Neural progenitor cell (in vitro differentiated cells): ENCODE measurements around a stretch of chr1.

DNA sequence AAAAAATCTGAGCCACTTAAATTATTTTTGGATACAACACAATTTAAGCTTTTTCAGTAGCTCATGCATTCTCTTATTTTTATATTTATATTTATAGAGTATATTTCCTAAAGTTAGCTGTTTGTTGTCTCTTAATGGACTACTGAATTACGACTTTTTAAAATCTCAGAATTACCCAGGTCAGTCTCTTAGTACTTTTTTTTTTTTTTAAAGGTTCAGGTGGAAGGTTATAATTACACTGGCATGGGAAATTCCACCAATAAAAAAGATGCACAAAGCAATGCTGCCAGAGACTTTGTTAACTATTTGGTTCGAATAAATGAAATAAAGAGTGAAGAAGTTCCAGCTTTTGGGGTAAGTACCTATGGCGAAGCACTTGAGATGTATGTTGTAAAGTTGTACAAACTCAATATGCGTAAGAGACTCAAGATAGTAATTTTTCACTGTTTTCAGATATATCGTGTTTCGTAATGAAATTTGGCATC lies 4.0 kb downstream of the DHX9 start:
- RAMPAGE, long total RNA: no peak

DNA sequence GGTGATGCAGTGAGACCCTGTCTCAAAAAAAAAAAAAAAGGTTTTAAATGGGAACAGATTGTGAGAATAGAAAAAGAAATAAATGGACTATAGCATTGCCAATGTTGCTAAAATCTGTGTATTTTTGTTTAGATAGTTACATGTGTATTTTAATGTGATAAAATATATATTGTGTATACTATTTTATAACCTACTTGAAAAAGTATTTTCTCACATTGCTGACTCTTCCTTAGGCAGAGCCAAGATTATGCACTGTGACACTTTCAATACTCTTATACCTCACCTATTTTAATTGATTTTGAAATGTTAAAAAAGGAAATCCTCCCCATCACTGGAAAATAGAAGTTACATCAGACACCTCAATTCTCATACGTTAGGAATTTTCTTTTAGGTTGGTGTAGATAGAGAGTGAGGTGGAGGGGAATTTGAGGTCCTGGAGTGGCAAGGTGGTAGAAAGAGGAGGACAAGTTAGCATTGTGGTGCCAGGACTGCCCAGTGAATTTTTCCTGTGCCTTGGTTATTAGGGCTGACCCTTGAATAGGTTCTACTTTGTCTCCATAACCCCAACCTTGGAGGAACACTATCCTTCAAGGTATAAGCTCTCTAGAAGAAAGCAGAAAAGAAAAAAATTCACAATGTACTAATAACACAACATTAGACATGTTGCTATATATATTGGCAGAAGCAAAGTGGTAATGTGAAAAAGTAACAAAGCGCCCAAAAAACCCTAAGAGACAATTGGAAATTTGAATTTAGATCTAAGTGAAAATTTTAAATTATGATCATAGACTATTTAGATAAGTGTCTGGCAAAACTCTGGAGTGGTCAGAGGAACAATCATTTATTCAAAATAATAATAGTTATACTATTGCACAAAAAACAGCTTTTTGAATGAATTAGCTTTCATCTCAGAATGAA lies 11.7 kb downstream of the DHX9 start:
- RAMPAGE, long total RNA: no peak

GRCh38 chr1:182881146-182881732 lies 42.1 kb downstream of the DHX9 start:
- RAMPAGE, long total RNA: no peak

- RAMPAGE, long total RNA: no peak
Measured at GRCh38 chr1:183070574-183071901, 47.8 kb downstream of the LAMC1 start.

DNA sequence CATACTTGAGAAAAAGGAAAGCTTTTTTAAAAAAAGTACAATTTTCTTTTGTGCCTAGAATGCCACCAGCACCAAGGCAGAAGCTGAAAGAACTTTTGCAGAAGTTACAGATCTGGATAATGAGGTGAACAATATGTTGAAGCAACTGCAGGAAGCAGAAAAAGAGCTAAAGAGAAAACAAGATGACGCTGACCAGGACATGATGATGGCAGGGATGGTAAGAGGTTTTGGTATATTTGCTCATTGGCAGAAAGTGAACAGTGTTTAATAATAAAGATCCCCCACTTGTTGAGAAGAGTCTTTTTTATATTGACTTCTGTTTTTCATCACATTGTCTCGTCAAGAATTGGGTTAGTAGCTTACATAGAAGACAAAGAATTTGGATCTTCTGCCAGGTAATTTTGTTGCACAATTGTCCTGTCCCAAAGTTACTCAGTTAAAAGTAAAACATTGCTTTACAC lies 48.4 kb upstream of the LAMC2 start:
- RAMPAGE, long total RNA: no peak

DNA sequence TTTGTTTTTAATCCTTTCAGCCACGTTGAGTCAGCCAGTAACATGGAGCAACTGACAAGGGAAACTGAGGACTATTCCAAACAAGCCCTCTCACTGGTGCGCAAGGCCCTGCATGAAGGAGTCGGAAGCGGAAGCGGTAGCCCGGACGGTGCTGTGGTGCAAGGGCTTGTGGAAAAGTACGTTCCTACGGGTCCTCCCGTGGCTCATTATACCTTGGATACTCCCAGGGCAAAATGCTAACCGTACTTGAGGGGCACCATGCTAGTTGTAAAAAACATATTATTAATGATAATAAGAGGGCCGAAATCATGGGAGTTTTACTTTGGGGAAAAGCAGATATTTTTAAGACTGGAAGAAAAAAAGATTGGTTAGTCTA lies 49.5 kb downstream of the LAMC2 start:
- RAMPAGE, long total RNA: no peak

DNA sequence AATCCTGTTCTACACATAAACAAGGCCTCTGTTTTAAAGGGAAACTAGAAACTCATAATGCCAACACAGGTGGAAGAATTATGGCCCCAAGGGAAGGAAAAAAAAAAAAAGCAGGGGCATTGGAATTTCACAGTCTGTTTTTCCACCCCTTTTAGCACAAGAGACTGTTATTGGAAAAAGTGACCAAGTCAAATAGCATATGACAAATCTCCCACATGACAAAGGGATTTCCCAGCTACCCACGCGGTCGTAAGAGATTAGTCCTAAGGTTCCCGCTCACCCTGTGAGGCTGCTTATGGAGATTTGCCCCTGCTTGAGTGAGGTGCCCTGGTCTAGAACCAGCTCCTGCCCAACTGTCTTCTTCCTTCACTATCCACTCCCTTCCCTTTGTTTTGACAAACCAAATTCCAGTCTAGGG lies 107.4 kb downstream of the NMNAT2 start:
- RAMPAGE, long total RNA: no peak

DNA sequence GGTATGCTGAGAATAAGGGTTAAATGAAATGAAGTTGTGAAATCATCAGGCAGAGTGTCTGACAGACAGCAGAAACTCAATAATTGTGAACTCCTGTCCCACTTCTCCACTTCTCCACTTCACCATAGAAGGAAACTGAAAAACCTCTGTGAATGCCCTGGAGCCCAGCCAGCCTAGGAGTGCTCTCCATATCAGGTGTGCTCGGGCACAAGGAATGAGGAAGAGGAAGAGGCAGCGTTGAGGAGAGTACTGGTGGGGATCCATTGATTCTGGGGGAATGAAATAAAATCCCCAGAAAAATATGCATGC lies 47.8 kb downstream of the NMNAT2 start:
- RAMPAGE, long total RNA: no peak

DNA sequence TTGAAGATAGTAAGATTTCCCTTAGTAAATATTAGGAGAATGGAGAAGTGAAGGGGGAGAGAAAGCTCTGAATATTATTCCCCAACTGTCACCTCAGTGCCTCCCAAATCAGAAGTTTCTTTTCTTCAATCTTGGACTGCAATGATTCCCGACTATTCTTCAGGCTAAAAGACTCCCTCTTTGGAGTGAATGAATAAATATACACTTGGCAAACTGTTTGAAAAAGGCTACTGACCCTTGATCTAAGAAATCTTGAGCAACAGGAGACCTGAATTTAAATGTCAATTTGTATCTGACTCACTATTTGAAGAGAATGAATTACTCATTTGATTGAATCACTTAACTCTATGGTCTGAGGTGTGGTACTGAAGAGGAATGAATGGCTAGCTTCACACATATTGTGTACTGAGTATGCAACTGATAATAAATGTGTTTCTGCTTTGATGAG lies 4.7 kb upstream of the SMG7 start:
- RAMPAGE, long total RNA: no peak

DNA sequence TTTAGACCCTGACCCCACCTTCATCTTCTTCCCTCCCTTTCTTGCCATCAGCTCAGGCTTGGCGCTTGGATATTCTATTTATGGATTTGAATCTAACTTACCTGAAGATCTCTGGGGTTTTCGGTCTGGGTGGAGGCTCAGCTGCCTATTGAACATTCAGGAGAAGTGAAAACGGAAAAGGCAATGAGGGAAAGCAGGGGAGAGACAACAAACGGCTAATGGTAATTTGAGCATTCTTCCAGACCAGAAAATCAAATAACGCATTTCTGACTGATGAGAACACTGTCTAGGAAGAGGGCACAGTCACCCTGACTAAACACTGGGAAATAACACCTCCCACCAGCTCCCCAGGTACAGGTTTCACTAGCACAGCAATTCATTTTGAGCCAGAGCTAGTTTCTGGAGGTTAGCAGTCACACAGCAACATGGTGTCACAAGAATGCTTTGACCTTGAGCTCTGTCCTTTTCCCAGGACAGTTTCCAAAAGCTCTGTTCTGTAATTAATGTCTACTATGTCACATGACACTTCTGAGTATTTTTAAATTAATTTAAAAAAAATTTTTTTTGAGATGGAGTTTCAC lies 21.1 kb downstream of the NCF2 start:
- RAMPAGE, long total RNA: no peak

GRCh38 chr1:183636232-183636664 lies 665 bp upstream of the ARPC5 start:
- RAMPAGE, long total RNA: no peak

DNA sequence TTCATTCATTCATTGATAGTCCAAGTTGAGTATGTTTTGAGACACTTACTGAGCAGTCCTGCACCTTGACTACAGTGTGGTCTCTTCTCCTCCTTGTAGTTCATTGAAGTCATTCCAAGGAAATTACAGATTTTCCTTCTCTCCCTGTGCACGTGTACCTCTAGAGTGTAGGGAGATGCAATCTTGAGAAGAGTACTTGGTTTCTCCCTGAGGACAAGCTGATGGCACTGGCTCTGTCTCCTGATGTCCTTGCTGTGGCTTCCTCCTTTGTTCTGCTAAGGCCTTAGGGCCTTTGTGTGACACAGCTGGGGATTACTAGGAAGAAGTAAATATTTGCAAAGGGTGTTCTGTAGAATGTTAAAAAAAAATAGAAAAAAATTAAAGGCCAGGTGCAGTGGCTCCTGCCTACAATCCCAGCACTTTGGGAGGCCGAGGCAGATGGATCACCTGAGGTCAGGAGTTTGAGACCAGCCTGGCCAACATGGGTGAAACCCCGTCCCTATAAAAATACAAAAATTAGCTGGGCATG lies 66.2 kb upstream of the APOBEC4 start:
- RAMPAGE, long total RNA: no peak

DNA sequence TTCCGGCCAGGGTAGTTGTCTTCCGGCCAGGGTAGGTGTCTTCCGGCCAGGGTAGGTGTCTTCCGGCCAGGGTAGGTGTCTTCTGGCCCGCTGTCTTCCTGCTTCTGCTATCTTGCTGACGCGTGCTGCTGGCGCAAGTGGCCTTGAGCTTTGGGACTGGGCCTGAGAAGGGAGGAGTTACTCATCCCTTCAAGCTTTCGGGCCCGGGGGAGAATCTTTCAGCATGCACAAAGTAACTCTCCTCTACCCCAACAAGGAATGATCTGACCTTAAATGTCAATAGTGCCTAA lies 65.5 kb downstream of the RGL1 start:
- RAMPAGE, long total RNA: no peak

DNA sequence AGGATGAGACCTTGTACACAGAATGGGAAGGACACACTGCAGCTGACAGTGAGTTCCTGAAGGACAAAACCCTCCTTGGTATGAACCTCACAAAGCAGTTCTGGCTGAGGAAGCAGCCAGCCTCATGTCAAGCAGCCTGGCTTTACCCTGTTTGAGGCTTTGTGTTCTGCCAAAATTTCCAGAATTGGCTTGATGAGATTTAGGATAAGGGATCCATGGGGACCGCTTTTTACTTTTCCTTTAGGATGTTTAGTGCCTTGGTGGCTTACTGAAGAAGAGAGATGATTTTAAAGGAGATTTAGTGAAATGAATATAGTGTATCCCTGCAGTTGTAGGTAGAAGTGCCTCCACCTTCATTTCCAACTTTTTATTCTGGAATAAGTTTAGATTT lies 93.8 kb downstream of the RGL1 start:
- RAMPAGE, long total RNA: no peak

GRCh38 chr1:183904667-183905138 lies 99.8 kb downstream of the RGL1 start:
- RAMPAGE, long total RNA: no peak

- RAMPAGE, long total RNA: no peak
Measured at GRCh38 chr1:183926077-183926988, 111.2 kb downstream of the COLGALT2 start.

DNA sequence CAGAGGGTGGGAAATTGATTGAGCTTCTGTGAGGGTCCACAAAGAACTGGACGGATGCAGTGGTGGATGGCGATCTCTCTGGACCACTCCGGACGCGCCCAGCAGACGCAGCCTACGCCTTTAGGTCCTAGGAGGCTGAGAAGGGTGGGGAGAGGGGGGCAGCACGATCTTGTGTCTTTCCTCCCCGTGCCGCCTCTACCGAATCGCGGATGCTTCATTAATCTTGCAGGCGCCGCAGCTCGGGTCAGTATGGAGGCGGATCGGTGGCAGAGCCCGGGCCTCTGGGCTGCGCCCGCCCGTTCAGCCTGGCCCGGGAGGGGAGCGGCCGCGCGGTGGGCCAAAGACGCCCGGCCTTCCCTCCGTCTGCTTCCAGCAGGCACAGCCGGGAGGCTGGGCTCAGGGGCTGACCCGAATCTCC lies 627 bp upstream of the C1orf21 start:
- RAMPAGE, long total RNA: no peak

DNA sequence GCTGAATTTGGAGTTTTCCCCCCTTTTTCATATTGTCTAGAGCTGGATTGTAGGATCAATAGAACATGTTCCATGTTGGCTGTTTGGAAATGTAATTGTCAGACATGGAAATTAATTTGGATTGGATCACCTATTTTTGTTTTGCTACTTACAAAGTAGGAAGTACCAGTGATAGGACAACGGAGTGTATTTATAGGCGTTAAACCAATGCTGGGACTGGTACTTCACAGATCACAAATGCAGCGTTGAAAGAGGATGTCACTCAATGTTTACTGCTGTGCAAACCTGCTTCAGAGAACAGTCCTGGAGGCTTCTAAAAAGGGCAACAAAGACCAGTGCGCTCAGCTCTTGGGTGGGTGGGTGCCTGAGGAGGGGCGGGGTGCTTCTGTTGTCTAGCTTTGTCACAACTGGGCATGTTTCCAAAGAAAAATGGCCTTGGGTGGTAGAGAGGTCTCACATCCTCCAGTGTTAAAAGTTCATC lies 2.1 kb downstream of the C1orf21 start:
- RAMPAGE, long total RNA: no peak

DNA sequence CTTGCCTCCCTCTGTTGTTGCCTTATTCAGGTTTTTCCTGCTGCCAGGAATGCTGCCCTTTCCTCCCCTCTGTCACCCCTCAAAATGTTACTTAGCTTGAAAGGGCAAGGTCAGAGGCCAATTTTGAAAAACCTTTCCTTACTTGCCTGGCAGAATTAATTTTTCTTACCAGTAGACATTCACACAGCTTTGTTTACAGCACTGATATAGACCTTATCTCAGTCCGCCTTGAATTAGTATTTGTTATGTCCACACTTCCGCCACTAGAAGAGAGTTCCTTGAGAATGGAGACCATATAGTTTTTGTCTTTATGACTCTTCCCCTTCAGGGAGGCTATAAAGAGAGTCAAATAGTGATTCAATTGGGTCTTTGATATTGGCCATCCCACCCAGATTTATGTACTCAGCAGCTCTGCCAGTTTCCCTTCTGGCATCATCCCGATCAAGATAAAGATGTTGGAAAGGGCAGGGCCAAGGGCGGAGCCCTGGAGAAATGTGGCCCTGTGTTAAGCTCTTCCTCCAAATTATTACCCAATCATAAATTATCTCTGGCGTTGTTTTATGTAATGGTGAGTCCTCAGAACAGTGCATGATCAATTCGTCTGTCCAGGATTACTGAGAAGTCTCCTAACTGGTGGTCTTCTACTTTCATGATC lies 38.9 kb downstream of the C1orf21 start:
- RAMPAGE, long total RNA: no peak

GRCh38 chr1:184635194-184636032 lies 119.2 kb downstream of the EDEM3 start:
- RAMPAGE, long total RNA: no peak